ENCODE data around the genes IFT22, ALKBH4 and RASA4B.

- RRBS = 7% methylated on average over 36 of the region's 70 CpGs
These were observed at the start of gene IFT22 for GRCh38 chr7:101321123-101322010. IFT22 (minus strand) TSS chr7:101321812.

DNA sequence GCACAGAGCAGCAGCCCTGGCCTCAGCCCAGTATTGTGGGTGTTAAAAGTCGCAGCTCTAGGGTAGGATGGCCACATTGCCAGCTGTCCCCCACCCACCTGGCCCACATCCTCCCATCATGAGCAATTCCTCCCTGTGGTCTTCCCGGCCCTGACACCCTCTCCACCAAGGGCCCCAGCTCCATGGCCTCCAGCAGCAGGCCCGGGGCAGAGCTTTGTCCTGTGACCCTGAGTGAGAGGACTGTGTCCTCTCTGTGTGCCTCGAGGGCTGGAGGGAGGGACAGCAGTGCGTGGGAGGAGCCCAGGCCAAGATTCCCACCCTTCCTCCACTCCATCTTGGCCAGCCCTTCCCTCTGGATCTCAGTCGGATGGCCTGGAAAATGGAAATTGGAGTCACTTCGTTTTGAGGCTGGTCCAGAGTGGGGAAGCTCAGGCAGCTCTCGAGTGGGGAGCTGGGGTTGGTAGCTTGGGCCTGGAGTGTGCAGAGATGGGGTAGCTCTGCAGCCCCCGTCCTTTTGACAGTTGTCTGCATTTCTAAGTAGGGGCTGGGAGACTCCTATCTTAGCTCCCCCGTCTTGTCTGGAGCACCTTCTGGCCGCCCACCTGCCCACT lies 93.6 kb downstream of the MYL10 start:
- RRBS = 31% methylated on average over 2 of the region's 11 CpGs

- RRBS = no CpG with 5 or more reads among the region's 17 CpGs
These were observed 88.1 kb upstream of the CUX1 start for GRCh38 chr7:101729196-101729886.

DNA sequence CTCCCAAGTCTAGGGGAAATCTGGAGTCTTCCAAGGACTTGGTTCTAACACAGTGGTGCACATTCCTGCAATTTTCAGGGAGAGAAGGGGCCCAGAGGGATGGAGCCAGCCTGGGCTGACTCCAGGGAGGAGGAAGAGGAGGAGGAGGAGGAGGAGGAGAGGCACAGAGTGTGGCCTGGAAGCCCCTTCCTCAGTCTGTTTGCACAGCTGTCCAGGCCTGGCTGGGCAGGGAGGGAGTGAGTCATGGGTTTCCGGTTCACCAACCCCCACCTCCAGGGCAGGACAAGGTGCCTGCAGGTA lies 77.7 kb upstream of the CUX1 start:
- RRBS = no CpG with 5 or more reads among the region's 1 CpG

- RRBS = 4% methylated on average over 16 of the region's 57 CpGs
These were observed 3.4 kb upstream of the CUX1 start for GRCh38 chr7:101813994-101814504.

DNA sequence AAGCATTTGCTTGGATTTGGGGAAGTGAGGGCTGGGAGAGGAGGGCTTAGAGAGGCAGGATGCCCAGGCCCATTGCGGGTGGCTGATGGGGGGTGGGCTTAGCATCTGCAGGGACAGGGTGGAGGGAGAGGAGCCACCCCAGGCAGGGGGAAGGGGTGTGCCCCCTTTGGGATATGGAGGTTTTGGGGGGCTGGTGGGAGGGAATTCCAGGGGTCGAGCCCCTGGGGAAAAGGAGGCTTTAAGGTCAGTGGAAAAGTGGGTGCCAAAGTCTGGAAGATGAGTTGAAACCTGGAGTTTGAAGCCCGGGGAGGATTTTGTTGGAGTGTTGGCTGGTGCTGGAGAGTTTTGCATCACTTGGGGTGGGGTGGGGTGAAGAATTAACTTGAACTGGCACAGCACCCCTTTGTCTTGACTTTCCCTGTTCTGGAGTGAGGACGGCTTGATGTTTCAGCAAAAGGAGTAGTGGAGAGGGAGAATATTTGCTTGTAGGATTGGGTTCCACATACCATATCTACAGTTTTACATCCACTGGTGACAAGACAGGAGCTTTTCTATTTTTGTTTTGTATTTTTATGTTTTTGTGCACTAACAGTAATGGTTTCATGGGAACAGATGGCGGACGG lies 11.5 kb downstream of the CUX1 start:
- RRBS = no CpG with 5 or more reads among the region's 6 CpGs

GRCh38 chr7:101922889-101923922 lies 105.8 kb downstream of the CUX1 start:
- RRBS = no CpG with 5 or more reads among the region's 32 CpGs

DNA sequence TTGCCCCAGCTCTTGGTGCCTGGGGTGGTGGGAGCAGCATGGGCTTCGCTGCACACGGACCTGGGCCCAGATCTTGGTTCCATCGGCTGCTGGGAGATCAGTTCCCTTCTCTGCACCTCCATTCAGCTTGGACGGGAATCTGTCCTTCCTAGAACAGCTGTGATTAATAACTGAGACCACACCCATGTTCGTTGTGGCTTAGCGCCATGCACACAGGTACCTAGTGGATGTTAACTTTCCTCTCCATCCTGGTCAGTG lies 125.3 kb downstream of the CUX1 start:
- RRBS = no CpG with 5 or more reads among the region's 6 CpGs

GRCh38 chr7:101995120-101995824 lies 177.8 kb downstream of the CUX1 start:
- RRBS = no CpG with 5 or more reads among the region's 10 CpGs

- RRBS = no CpG with 5 or more reads among the region's 10 CpGs
These were observed 184.9 kb upstream of the SH2B2 start for GRCh38 chr7:102101802-102102113.

- RRBS = 94% methylated on average over 5 of the region's 25 CpGs
These were observed 111.3 kb upstream of the SH2B2 start for GRCh38 chr7:102175098-102175954.

DNA sequence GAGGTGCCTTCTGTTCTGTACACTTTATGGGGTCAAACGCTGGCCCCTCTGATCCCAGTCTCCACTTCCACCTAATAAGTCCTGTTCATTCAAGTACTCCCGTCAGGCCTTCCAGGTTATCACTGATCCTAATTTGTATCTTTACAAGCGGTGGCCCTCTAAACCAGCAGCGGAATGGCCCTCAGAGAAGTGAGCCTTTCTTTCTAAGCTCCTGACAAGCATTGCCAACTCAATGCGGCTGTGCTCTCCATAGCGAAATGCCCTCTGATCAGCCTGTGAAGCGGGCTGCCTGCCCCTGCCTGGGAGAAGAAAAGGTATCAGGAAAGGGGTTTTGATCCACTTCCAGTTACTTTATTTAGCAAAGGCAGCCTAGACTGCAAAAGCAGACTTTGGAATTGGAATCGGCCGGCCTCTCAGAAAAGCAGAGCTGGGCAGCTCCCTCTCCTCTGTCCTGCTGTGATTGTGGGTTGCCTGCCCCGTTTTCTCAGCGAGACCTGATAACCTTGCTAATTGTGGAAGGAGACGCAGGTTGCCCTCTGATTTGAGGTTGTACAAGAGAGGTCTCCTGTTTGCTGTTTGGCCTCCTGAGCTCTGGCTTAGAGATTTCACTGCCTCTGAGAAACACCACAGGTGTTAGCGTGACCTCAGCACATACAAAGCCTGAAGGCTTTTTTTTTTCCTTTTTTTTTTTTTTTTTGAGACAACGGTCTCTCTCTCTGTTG lies 54.0 kb upstream of the SH2B2 start:
- RRBS = no CpG with 5 or more reads among the region's 14 CpGs

GRCh38 chr7:102233957-102234673 lies 52.6 kb upstream of the SH2B2 start:
- RRBS = 94% methylated on average over 4 of the region's 20 CpGs

- RRBS = 3% methylated on average over 20 of the region's 44 CpGs
These were observed 806 bp downstream of the SH2B2 start for GRCh38 chr7:102287323-102288025.

- RRBS = no CpG with 5 or more reads among the region's 15 CpGs
These were observed 8.7 kb upstream of the ORAI2 start for GRCh38 chr7:102424631-102425191.

GRCh38 chr7:102451311-102452129 lies 13.1 kb downstream of the ALKBH4 start:
- RRBS = no CpG with 5 or more reads among the region's 27 CpGs

DNA sequence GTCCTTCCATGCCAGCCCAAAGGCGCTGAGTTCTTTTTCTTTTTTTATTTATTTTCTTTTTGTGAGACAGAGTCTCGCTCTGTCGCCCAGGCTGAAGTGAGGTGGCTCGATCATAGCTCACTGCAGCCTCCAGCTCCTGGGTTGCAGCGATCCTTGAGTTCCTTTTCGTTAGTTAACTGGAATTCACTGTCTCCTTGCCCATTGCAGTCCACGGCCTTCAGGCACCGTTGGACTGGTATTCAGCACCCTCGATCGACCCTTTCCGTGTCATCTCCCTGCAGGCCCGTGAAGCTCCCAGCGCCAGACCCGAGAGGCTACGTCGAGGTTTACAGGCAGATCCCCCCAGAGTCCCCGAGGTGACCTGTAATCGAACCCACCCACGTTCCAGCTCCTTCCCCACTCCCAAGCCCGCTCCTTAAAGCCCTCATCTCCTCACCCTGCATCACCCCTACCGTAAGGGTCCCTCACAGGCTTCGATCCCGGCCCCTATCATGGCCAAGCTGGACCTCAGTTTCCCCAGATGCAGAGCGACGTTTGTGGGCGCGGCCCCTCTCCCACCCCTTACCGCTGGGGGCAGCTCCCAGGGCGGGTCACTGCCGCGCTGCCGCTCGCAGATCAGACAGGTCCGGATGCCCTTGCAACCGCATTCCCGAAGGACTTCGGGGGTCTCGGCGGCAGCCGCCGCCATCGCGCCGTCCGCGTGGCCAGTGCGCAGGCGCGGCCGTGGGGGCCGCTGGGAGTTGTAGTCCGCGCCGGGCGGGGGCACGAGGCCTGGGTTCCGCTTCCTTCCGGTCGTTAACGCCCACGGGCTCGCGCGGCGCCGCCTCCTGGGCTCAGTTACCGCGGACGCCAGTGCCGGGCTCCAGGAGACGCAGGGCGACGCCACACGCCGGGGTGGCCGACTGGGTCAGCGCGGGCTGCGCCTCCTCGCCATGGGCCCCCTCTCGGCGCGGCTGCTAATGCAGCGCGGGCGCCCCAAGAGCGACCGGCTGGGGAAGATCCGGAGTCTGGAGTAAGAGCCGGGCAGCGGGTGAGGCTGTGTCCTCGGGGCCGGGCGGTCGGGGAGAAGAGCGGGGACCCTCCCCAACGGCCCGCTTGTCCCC lies at the start of gene ALKBH4:
Gene ALKBH4, minus strand, starts transcription at position 715 of the 1,103 bp plus-strand sequence.
- RRBS = 4% methylated on average over 23 of the region's 98 CpGs

- RRBS = no CpG with 5 or more reads among the region's 10 CpGs
These were observed 4.6 kb downstream of the RASA4B start for GRCh38 chr7:102512822-102513528.

DNA sequence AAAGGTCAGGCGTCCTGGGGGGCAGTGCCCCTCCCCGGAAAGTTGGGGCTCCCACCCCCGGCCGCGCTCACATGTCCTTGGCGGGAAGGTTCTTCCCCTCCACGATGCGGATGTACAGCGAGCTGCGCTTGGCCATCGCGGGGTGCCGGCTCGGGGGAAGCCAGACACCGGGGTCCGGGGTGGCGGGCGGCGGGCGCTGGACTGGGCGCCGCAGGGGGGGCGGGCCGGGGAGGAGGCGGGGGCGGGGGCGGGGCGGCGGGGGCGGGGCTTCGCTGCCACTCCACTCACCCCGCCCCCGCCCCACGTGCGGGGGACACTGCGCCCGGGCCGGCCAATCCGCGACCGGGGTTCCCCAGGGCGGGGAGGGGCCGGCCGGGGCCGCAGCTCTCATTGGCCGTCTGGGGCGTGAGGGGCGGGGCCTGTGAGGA lies at the start of gene RASA4B:
Gene RASA4B, minus strand, starts transcription at position 203 of the 428 bp plus-strand sequence.
- RRBS = no CpG with 5 or more reads among the region's 48 CpGs

- RRBS = no CpG with 5 or more reads among the region's 17 CpGs
These were observed 51.0 kb downstream of the FAM185A start for GRCh38 chr7:102799508-102800458.